ENCODE data around the gene UFSP2.

DNA sequence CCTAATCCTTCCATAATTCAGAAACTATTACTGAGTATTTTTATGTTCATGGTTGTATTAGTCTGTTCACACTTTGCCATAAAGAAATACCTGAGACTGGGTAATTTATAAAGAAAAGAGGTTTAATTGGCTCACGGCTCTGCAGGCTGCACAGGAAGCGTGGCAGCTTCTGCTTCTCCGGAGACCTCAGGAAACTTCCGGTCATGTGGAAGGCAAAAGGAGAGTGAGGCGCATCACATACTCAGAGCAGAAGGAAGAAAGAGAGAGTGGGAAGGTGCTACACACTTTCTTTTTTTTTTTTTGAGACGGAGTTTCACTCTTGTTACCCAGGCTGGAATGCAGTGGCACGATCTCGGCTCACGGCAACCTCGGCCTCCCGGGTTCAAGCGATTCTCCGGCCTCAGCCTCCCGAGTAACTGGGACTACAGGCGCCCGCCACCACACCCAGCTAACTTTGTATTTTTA lies 115.8 kb upstream of the ENPP6 start:
- RRBS, result no CpG with 5 or more reads among the region's 16 CpGs

- RRBS, result no CpG with 5 or more reads among the region's 13 CpGs
Observed at GRCh38 chr4:184401457-184402375, 72.6 kb downstream of the IRF2 start.

GRCh38 chr4:184409679-184410437 lies 64.5 kb downstream of the IRF2 start:
- RRBS, result 95% methylated on average over 2 of the region's 15 CpGs

DNA sequence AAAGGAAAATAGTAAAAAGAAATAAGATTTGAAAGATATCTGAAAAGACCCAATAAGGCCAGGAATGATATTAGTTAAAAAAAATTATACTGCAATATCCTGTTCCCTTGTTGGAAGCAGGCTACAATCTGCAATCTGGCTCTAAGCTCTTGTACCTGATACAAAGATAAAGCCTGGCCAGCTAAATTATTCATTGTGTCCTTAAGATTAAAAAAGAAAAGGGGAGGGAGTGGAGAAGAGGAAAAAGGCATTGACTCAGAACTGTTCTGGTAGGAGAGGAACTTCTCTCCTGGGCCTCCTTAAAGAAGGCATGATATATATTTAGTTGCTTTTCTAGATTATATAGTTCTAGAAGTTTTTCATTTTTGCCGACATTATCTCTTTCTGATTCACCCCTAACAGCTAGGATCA lies 46.7 kb downstream of the IRF2 start:
- RRBS, result no CpG with 5 or more reads among the region's 1 CpG

DNA sequence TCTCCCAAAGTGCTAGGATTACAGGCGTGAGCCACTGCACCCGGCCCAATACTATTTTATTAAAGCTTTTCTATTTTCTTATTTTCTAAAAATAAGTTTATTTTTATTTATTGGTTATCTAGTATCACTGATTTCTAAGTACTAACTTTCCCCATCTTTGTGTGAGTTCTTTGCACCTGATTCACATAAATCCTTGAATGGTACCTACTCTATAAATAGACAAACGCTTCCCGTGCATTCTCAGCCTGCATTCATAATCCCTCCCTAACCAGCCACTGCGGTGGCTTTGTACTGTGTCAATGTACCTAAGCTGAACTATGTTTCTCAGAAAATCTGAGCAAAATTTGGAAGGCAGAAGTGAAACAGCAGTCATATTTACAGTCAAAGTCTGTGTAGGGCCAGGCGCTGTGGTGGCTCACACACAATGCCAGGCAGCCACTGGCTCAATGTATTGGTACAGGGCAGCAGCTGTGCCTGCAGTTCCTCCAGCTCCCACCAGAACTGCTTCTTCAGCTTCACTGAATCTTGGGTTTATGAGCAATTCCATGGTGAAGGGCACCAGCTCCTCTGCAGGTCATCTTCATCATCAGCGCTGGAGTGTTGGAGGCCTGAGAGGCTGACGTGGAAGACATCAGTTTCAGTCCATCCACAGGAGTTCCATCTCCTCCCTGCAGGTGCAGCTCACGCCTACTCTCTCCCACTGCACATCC lies 32.2 kb upstream of the IRF2 start:
- RRBS, result no CpG with 5 or more reads among the region's 9 CpGs

- RRBS, result no CpG with 5 or more reads among the region's 5 CpGs
Observed at GRCh38 chr4:184752610-184752959, 18.7 kb upstream of the CENPU start.

DNA sequence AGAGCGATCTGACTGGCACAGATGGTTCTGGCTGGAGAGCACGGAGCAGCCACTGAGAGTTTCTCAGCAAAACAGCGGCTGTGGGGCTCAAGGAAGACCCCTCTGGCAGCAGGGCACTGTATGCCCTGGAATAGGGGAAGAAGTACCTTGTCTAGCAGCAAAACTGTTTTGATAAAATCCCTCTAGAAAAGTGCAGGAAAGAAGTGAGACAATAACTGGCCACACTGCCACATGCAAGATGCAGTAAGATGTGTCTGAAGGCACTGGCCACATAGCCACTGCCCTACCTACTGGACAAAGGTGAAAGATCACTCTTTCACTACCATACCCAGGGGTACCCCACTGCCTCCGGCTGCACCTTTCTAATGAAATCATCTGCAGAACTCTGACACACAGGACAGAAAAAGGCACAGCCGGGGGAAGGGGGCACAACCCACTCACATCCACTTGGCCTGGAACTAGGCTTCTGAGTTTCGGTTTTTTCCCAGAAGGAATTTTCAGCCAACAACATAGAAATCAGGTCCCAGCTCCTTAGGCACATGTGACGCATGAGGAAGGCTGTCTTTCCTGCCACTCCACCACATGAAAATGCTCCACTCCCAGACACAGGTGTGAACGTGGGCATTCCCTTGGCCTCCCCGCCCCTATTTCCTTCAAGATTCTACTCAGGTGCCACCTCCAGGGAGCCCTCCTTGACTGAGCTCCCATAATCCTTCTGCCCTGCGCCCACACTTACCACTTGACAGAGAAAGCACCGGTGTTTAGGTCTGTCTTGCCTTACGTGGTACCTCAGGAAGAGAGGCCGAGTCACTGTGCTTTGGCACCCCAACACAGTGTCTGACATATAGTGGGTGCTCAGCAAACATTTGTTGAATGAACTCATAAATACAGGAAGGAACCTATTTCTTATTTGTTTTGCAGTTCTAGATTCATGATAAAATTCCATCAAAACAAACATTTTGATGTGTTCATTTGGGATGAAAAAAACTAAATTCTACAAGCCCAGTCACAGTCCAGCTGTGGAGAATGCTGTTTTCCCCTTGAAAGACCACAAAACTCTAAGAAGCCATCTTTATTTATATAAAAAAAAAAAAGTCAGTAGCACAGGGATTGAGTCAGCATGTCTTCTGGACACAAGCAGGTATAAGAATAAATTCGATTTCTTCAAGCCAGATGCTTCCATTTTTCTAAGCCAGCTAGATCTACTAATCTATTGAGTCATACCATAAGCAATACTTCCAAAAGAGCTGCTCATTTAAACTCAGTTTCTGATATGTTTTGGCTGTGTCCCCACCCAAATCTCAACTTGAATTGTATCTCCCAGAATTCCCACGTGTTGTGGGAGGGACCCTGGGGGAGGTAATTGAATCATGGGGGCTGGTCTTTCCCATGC lies 44.5 kb upstream of the CENPU start:
- RRBS, result no CpG with 5 or more reads among the region's 15 CpGs

DNA sequence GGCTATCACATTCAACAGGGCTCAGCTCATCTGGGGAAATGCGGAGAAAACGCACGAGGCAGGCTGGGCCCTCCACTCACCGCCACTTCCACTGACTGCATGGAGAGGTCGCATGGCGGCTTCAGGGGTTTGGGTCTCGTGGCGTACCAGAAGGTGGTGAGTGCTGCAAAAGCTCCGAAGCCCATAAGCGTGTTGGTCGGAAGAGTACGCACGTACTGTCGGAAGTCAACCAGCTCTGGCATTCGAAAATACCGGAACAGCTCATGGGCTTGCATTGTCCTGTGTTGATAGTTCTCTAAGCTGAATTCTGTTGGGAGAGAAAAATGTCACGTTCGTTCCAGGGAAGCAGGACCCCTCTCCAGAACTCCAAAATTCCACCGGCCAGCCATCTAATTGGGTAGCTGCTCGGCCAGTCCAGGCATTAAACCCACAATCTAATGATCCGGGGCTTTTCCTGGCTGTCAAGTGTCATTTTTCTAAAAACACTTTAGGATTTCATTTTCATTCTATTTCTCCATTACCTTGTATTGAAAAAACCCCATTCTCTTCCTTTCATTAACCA lies 22.4 kb downstream of the ACSL1 start:
- RRBS, result 64% methylated on average over 4 of the region's 21 CpGs

DNA sequence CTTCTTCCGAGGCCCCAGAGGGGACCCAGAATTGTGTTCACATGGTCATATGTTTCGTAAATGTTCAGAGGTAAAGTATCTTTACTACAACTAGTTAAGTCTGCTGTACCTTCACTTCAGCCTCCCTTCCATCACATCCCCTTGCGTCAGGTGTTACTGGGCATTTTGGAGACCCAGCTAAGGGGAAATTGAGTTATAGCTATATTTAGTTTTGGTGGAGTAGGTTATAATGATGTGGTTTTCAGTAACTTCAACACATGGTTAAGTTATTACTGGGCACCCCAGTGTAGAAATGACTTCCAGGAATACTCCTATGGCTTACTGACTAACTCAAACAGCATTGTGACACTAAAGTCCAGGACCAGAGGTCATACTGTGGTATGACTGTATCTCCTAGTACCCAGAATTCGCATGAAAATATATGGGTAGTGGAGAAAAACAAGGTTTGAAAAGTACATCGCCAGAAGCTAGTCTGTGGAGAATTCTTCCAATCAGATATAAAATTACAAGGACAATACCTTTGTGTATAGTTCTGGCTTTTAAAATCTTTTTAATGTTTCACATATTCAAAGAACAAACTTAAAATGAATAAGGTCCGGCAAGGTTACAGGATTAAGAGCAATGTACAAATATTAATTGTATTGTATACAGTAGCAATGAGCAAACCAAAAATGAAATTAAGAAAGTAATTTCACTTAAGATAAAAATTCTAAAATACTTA lies 23.5 kb upstream of the ACSL1 start:
- RRBS, result no CpG with 5 or more reads among the region's 6 CpGs

DNA sequence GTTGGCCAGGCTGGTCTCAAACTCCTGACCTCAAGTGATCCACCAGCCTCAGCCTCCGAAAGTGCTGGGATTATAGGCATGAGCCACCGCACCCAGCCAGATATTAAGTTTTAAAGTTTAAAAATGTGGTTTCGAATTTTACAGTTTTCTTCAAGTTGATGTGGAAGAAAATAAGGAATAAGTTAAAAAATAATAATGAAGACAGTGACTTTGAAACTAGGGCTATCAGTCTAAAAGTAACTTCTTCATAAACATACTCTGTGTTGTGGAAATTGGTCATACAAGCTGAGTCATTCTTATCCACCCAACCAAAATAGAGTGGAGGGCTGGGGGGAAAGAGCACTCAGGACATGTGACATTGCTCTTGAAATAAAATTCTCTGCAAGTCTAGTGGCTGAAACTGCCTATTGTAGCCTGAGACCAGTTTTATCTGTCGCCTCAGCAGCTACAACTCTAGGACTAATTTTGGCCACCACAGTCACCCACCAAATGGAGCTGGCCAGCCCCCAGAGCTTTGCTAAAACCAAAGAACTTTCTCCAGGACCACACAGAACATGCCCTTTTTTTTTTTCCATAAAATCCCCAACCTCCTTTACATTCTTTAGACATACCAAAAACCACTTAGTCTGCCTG lies 23.2 kb upstream of the SLC25A4 start:
- RRBS, result no CpG with 5 or more reads among the region's 4 CpGs

- RRBS, result no CpG with 5 or more reads among the region's 10 CpGs
Observed at GRCh38 chr4:185142544-185142909, 539 bp upstream of the SLC25A4 start.

- RRBS, result no CpG with 5 or more reads among the region's 5 CpGs
Observed at GRCh38 chr4:185258587-185259476, 49.4 kb downstream of the SNX25 start.

- RRBS, result no CpG with 5 or more reads among the region's 12 CpGs
Observed at GRCh38 chr4:185328297-185329082, 67.2 kb downstream of the LRP2BP start.

DNA sequence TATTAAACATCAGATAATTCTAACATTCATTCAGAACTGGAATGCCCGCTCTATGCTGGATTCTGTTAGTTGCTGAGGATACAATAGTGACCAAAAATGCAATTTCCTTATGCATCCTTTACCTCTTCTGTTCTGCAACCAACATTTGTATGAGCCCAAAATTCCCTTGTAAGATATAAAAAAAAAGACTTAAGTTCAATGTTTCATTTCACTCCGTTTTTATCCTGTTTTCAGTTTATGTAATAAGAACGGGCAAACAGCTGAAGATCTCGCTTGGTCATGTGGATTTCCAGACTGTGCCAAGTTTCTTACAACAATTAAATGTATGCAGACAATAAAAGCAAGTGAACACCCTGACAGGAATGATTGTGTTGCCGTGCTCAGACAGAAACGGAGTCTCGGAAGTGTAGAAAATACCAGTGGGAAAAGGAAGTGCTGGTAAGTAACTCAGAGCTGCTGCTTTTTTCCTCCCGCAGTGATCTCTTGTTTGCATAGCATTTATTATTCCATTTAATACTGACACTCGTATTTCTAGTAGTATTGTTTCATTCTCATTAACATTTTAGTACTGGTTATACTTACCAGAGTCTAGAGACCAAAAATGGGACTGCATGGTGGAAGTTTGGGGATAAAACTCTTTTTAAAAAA lies 2.8 kb downstream of the ANKRD37 start:
- RRBS, result no CpG with 5 or more reads among the region's 9 CpGs

GRCh38 chr4:185425130-185426101 lies at the start of gene UFSP2:
TSS of gene UFSP2 (minus strand) at chr4:185425964.
- RRBS, result 2% methylated on average over 20 of the region's 55 CpGs

DNA sequence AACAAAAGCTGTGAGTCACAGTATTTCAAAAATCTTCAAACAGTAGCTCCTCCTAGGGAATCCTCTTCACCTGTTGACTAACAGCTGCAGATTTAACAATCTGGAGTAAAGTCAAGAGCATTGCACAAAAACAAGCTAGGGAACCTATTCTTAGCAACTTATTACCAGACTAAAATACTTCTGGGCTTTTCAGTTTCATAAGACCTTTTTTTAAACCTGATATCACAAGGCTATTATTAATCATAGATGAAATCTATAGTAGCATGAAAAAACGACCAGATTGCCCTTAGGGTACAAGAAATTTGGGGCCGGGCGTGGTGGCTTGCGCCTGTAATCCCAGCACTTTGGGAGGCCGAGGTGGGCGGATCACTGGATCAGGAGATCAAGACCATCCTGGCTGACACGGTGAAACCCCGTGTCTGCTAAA lies 8.2 kb upstream of the CCDC110 start:
- RRBS, result no CpG with 5 or more reads among the region's 8 CpGs

- RRBS, result no CpG with 5 or more reads among the region's 9 CpGs
Observed at GRCh38 chr4:185542928-185543347, 7.6 kb upstream of the PDLIM3 start.

GRCh38 chr4:185638322-185639017 lies 103.2 kb upstream of the PDLIM3 start:
- RRBS, result 93% methylated on average over 9 of the region's 31 CpGs

DNA sequence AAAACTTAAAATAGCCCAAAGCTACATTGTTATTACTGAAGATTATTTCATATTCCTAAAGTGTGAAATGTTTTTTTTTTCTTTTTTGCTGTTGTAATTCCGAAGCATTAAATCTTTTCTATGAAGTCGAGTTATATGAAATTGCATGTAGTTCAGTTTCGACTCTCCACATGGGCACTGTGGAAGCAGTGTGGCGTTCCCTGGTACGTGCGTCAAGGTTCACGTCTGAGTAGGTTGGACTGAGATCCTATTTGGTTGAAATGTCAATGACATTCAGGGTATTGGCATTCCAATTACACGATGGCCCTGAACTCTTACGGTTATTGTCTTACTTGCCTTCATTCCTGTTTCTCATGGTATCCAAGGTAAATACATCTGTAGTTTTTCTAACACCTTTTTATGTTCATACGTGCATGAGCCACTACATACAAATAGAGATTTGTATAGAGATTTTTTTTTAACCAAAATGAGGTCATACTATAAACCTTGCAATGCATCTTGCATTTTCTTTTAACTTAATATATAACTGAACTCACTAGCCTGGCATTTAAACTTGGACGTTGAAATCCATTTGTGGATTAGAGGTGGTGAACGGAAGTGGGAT lies 128.7 kb downstream of the SORBS2 start:
- RRBS, result no CpG with 5 or more reads among the region's 12 CpGs

DNA sequence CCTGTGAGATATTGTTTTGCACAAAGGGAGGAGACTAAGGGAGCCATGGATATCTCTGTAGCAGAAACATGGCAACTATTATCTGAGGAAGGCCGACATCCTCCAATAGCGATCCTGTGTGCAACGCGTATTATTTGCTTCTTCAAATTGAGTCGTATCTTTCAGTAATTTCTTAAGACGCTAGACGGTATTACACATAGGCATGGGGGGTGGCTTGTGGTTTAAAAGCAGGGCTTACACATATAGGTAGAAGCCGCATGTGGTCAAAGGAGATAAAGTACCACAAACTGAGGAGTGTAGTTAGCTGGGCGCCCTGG lies 94.7 kb downstream of the SORBS2 start:
- RRBS, result no CpG with 5 or more reads among the region's 9 CpGs